GM12891 (cell line): ENCODE data around the gene RAB31.

GRCh38 chr18:9533094-9533459 lies 57.8 kb downstream of the RALBP1 start:
- RRBS: no CpG with 5 or more reads among the region's 5 CpGs

DNA sequence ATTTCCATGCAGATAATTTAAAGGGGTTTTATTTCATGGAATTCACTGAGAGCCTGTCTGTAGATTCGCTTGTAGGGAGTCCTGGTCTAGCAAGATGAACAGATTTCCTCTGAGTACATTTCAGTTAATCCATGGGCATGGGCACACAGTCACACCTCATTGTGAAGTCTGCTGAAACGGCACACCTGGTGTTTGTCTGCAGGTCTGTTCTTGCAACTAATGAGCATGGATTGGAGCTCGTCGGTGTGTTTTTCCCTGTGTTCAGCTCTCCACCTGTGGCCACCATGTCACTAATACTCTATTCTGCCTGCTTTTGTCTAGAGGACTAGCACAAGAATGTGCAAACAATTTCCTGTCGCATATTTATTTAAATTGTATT lies 24.4 kb upstream of the PPP4R1 start:
- RRBS: no CpG with 5 or more reads among the region's 5 CpGs

DNA sequence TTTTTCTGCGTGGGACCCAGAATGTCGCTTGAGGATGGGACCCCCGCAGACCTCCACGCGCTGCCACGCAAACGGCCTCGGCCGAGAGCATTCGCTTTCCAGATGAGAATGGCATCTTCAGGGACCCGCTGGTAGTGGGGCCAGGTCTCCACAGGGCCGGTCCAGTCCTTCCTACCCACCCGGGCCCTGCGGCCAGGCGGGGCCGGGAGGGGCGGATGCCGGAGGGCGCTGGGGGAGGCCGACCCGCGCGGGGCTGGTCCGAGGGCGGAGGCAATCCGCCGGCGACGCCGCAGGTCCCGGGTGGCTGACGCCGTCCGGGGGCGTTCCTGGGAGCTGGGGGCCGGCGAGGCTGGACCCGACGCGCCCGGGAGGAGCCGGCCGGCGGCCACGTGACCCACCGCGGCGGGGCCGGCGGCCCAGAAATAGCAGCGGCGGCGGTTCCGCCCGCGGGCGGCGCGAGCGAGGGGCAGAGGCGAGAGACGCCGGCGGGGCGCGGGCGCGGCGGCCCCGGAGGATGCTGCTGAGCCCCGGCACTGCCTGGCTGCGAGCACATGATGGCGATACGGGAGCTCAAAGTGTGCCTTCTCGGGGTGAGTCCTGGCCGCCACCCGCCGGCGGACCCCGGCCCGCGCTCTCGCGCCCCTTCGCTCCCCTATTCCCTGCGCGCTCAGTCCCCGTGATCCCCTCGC lies at the start of gene RAB31:
RAB31 (plus strand) TSS at position 447 of the 689 bp plus-strand sequence.
- RRBS: 1% methylated on average over 26 of the region's 89 CpGs

DNA sequence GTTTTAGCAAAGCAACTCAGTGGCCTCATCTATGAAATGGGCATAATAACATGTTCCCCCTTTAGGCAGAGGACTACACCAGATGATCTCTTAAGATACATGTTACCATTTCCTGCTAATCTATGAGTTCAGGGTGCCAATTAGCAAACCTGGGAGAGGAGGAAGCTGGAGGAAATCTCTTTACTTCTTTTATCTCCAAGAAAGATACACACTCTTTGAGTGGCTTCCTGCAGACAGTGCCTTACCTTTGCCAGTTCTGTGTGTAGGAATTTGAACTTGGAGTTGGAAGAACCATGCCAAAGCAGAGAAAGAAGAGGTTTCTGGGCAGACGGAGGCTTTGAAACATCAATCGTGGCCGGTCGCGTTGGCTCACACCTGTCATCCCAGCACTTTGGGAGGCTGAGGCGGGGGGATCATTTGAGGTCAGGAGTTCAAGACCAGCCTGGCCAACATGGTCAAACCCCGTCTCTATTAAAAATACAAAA lies 2.2 kb downstream of the RAB31 start:
- RRBS: no CpG with 5 or more reads among the region's 7 CpGs

DNA sequence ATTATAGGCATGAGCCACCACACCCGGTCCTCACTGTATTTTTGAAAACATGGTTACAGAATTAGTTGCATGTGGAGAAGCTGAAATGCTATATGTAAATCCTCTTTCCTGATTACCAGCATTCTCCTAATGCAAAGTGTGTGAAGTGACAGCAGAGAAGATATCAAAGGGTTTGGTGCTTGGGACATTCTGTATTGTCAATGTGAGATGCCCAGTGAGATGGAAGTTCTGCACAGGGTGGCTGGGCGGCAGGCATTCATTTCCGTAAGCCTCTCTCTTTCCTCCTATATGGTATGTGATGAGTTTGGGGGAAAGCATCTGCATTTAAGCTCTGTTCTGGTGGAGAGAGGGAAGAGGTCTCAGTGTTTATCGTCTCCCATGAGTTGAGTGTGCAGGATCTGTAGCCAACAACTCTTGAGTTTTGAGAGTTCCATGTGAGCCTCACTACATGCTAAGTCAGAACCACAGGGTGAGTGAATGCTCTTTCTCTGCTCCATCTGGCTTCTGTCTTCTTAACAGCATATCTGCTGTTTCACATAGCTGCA lies 22.5 kb downstream of the RAB31 start:
- RRBS: no CpG with 5 or more reads among the region's 4 CpGs

- RRBS: no CpG with 5 or more reads among the region's 17 CpGs
Observed at GRCh38 chr18:9734170-9734762, 26.2 kb downstream of the RAB31 start.

DNA sequence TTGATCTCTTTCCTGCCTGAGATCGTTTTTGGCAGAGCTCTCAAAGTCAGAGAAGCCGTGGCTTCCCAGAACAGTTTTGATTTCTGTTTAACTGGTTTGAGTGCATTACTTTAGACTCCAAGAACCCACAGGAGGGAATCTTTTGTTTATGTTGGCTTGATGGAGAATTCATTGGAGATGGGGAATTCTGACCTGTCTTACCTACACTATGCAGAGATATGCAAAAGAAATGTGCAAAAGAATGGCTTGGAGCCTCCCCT lies 39.2 kb upstream of the TXNDC2 start:
- RRBS: no CpG with 5 or more reads among the region's 2 CpGs

GRCh38 chr18:9849473-9850172 lies 36.1 kb upstream of the TXNDC2 start:
- RRBS: no CpG with 5 or more reads among the region's 17 CpGs

GRCh38 chr18:9870341-9871107 lies 15.2 kb upstream of the TXNDC2 start:
- RRBS: no CpG with 5 or more reads among the region's 4 CpGs

DNA sequence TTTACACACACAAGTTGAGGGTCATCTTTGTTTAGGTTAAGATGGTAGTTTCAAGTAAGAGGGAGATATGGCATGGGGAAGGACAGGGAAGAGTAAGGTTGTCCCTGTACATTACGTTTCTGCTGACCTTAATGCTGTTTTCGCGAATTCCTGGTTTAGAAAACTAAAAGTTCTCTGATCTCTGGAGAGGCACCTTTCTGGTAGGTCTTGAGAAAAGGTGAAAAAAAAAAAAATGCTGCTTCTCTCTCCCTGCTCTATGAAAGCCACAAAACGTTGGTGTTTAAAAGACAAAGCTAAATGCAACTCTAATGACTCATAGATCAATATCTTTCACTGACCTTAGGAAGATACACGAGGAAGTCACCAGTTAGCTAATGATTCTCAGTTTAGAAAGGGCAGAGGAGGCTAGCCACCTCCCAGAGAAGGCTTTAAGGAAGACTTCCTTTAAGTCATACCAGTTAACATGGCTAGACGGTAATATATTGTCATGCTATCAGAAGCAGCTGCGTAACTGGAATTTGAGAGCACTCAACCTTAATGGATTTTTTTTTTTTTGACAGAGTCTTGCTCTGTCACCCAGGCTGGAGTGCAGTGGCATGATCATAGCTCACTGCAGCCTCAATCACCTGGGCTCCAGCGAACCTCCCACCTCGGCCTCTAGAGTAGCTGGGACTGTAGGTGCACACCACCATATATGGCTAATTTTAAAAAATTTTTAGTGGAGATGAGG lies 13.2 kb downstream of the TXNDC2 start:
- RRBS: no CpG with 5 or more reads among the region's 9 CpGs

- RRBS: under 1% methylated on average over 32 of the region's 100 CpGs
Observed at GRCh38 chr18:9914428-9915468, 932 bp downstream of the VAPA start.

DNA sequence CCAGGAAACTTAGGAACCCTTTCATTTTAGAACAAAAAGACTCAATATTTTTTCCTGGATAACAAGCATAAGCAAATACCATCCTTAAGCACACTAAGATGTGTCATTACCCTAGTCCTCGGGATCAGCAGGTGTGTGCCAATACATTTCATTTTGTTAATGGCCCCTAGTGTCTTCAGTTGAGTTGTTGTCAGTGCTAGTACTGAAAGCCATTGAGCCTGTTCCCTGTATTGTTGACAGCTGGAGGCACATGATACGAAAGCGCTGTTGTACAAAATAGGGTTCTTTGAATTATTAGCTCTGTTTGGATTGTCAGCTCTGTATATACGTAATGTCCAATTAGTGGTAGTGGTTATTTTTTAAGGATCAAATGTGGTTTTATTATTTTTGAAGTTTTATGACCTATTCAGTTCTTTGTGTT lies 29.5 kb downstream of the VAPA start:
- RRBS: no CpG with 5 or more reads among the region's 4 CpGs

DNA sequence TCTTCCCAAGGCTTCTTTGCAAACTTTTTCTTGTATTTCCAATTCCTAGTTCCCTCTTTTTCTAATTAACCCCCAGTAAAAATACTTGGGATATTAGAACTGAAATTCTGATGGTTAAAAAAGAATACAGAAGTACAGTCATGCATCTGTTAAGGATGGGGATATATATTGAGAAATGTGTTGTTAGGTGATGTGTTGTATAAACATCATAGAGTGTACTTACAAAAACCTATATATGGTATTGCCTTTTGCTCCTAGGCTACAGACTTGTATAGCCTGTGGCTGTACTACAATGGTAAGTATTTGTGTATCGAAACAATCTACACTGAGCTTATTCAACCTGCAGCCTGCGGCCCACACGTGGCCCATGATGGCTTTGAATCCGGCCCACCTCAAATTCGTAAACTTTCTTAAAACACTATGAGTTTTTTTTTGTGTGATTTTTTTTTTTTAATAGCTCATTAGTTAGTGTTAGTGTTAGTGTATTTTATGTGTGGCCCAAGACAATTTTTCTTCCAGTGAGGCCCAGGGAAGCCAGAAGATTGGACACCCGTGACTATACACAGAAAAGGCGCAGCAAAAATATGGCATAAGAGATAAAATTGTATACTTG lies 32.3 kb downstream of the VAPA start:
- RRBS: no CpG with 5 or more reads among the region's 7 CpGs

GRCh38 chr18:10414227-10414513 lies 40.3 kb upstream of the APCDD1 start:
- RRBS: 94% methylated on average over 3 of the region's 14 CpGs

GRCh38 chr18:10424322-10425002 lies 30.0 kb upstream of the APCDD1 start:
- RRBS: no CpG with 5 or more reads among the region's 7 CpGs

GRCh38 chr18:10449935-10450423 lies 4.5 kb upstream of the APCDD1 start:
- RRBS: no CpG with 5 or more reads among the region's 4 CpGs

DNA sequence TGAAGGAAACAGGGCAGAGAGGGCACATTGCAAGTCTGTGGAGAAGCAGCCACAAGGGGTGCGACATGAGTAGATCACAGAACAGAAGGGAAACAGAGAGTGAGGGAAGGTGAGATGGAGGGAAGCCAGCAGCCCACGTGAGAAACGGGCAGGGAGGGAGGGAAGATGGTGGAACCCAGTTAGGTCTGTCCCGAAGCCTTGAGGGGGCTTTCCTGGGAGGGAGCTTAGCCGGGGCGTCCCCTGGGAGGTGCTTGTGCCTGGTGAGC lies 34.3 kb downstream of the NAPG start:
- RRBS: no CpG with 5 or more reads among the region's 6 CpGs

GRCh38 chr18:10607510-10607892 lies 81.7 kb downstream of the NAPG start:
- RRBS: no CpG with 5 or more reads among the region's 29 CpGs